Jejunum (tissue), 1 donor: ENCODE results near the genes GGTLC3, RIMBP3, TRMT2A and RTN4R.

GRCh38 chr22:18517940-18518285, at the start of gene GGTLC3:
Gene GGTLC3 (minus strand): TSS chr22:18518161.
- PRO-cap: no peak

DNA sequence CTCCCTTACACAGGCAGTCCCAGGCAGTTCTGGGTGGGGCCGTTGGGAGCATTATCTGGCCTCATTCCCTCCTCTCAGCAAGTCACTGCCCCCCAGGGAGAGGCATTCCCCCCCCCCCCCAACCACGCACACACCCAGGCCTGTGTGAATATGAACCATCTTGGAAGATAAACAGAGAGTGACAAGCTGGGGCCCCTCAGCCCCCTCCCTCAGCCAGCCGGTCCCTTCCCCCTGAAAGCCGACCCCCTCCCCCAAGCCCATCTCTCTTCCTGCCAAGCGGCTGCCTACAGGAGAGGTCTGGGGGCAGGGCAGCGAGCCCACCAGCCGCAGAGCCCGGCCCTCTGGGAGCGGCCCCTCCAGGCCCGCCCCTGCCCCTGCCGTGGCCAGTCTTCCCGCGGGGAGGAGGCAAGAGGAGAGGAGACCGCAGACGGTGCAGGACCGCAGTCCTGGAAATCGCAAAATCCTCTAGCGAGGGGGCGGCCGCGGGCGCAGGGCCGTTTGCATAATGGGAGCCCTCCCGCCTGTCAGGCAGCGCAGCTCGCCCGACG, 34.8 kb downstream of the RIMBP3 start:
- PRO-cap: no peak

GRCh38 chr22:18611654-18612257, at the start of gene RIMBP3:
Gene RIMBP3 (minus strand): TSS chr22:18611919.
- PRO-cap: no peak

DNA sequence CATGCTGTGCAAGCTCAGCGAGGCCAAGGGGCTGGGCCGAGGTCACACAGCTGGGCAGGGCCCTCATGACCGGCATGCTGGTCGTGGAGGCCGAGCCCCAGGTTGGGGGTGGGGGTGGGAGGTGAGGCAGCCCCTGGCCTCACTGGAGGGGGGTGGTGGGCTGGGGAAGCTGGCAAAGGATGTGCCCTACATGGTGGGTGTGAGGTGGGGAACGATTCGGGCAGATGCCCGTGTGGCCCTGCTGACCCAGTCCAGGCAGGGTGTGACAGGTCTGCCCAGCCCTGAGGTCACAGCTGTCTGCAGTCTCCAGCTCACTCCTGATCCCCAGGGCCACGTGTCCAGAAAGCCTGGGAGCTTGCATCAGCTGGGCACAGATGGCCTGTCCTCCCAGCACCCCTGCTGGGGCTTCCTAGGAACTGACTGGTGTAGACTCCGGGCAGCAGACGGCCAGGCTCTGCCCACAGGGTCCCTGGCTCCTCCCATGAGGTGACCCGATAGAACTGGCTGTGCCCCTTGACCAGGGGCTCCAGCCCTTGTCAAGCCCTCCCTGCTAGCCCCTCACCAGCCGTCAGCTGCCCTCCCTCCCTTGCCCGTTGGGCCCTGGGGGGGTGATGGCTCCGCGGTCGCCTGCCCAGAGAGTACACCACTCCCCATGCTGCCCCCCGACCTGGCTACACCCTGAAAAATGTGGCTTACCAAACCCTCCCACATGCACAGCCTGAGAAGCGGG, 31.5 kb upstream of the PRODH start:
- PRO-cap: no peak

DNA sequence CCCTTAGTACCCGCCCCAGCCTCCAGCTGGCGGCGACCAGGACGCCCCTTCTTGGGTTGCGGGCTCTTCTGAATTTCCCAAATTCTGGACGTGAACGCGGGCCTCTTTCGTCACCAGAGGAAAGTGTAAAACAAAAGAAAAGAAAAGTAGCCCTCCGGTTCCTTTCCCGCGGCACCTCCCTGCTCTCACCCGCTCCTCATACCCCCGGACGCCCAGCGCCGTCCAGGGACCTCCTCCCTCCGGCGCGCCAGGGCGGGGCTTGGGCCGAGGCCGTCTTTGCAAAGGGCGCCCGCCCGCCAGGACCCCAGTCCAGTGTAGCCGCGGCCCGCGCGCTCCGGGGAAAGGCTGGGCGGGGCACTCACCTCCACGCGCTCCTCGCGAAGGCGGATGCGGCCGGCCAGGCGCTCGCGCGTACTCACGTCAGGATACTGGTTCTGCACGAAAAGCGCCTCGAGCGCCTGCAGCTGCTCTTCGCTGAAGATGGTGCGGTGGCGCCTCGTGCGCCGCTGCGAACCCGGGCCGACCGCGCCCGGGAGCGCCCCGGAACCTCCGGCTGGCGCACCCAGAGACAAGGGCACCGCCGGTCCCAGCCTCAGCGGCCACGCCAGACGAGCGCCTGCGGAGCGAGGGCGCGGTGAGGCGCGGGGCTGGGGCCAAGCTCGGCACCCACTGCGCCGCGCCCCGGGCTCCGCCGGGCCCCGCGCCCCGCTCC, 635 bp downstream of the GSC2 start:
- PRO-cap: no peak

- PRO-cap: no peak
Observed at GRCh38 chr22:19197484-19198491, 19.3 kb upstream of the SLC25A1 start.

- PRO-cap: no peak
Observed at GRCh38 chr22:19397011-19397702, 34.4 kb downstream of the HIRA start.

DNA sequence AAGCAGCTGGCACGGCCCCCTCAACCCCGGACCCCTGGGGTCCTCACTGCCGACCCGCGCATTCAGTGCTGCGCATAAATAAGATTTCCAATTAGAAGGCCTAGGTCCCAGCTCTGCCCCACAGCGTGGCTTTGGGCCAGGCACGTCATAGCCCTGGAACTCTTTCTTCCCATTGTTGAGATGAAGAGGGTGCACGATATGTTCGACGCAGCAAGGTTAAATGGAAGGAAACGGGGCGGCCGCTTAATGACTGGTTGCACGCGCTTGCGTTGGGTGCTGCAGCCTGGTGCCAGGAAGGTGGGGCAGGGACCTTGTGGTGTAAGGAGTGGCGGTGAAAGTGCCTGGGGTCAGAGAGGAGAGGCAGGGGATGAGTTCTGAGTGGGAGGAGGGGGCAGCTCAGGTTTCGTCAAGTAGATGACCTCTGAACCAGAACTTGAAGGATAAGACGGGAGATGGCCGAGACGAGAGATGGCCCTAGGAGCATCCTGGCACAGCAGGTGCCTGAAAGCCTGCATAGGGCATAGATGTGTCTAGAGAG, 42.9 kb upstream of the CLDN5 start:
- PRO-cap: no peak

GRCh38 chr22:19597320-19598066, 73.3 kb upstream of the CLDN5 start:
- PRO-cap: no peak

- PRO-cap: no peak
Observed at GRCh38 chr22:19603591-19603993, 79.4 kb upstream of the CLDN5 start.

DNA sequence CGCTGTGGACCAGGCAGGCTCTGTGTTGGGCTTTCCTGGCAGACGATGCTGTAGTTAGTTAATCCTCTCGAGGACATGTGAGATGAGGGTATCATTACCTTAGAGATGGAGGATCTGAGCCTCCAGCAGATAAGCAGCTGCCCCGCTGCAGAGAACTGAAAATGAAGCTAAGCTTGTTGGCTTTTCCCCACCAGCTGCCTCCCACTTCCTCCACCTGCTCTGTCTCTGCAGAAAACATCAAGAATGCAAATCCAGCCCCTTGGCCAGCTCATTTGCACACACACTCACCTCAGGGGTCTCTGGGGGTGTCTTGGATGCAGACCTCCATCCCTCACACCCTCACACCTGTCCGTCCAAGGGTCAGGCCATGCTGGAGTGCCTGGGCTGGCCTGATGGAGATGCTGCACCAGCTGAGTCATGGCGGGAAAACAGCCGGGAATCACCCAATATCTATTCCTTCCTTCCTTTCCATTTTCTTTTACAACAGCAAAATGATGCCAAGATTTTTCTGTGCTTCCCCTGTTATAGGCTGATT, 94.9 kb upstream of the SEPTIN5 start:
- PRO-cap: no peak

- PRO-cap: no peak
Observed at GRCh38 chr22:19846644-19847441, 7.8 kb downstream of the GNB1L start.

GRCh38 chr22:19874269-19875287, 19.9 kb upstream of the GNB1L start:
- PRO-cap: no peak

DNA sequence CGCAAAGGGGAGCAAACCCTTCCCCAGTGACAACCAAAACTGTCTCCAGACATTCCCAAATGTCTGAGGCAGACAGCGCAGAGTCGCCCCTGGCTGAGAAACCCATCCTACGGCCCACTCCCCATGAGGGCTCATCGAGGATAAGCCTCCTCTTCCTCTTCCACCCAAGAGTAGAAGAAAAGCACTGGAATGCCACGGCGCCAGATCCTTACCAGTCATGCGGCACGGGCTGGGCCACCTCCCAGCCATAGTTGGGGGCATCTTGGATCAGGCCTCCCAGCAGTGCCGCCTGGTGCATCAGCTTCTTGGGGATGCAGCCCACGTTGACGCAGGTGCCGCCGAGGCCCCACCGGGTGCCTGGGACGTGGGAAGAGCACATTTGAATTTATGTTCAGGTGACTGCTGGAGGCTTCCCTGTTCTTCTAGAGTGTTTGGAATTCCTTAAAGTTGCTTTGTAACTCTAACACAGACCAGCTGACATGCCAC, 22.9 kb upstream of the COMT start:
- PRO-cap: no peak

- PRO-cap: no peak
Observed at GRCh38 chr22:20021432-20022449, 831 bp downstream of the TANGO2 start.

GRCh38 chr22:20043107-20043684, 22.3 kb downstream of the TANGO2 start:
- PRO-cap: no peak

GRCh38 chr22:20084588-20085221, 4.7 kb downstream of the DGCR8 start:
- PRO-cap: no peak

GRCh38 chr22:20091143-20092097, 11.4 kb downstream of the DGCR8 start:
- PRO-cap: no peak

- PRO-cap: unidirectional peak, minus-strand start at chr22:20116988; bidirectional peak, plus-strand start at chr22:20117557, minus-strand start at chr22:20117239
Observed at GRCh38 chr22:20116690-20117861, at the start of gene TRMT2A. Gene TRMT2A (minus strand): TSS chr22:20117226.

DNA sequence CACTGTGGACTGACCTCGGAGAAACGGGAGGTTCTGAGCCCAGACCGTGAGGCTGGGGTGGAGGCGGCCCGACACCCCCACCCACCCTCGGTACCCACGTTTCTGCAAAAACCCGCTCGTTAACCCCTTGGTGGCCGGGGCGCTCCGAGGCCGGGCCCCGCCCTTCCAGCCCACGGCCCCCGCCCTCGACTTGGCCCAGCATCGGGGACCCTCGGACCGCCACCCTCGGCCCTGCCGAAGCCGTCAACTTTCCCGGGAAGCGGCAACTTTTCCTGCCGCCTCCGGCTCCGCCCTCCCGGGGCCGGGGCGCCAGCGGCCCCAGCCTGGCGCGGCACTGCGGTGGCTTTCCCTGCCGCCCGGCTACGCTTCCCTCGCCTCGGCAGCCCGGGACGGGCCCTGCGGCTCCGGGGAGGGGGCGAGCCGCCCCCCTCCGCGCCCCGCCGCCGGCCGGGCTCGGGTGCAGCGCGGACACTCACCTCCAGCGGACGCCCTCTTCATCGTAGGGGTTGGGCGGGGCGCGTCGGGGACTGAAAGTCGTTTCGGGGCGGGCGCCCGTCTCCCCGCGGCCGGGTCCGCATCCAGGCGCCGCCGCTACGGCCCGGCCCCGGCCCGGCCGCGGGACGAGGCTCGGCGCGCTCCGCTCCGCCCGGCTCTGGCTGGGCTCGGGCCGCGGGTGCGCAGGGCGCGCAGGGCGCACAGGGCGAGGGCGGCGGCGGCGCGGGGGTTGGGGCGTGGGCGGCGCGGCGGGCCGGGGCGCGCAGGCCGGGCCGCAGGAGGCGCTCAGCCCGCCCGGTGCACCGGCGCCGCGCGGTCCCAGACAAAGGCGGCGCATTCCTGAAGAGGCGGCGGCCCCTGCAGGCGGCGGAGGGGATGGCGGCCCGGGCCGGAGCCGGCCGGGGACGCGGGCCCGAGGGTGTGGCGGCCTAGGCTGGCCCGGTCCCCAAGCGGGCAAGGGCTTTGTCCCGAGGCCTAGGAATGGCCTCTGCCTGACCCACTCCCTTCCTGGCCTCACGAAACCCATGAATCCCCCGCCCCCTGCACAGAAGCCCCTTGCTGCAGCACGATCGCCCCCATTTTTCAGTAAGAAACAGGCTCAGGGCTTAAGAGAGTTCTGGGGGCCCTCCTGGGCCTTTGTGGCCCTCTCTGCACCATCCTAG, at the start of gene RTN4R:
TSS of gene RTN4R (minus strand) at position 724 of the 1,157 bp plus-strand sequence.
- PRO-cap: bidirectional peak, plus-strand start at position 721 of the sequence, minus-strand start at position 654 of the sequence